Colonic mucosa (tissue), 1 donor: Measurements from ENCODE around the genes DNAJA3 and ABAT.

GRCh38 chr16:4383165-4383859, 11.7 kb downstream of the VASN start:
- PRO-cap: no peak

- PRO-cap: no peak
Observed at GRCh38 chr16:4388135-4388796, 16.6 kb downstream of the VASN start.

- PRO-cap: no peak
Observed at GRCh38 chr16:4395028-4395401, 21.4 kb downstream of the CORO7 start.

DNA sequence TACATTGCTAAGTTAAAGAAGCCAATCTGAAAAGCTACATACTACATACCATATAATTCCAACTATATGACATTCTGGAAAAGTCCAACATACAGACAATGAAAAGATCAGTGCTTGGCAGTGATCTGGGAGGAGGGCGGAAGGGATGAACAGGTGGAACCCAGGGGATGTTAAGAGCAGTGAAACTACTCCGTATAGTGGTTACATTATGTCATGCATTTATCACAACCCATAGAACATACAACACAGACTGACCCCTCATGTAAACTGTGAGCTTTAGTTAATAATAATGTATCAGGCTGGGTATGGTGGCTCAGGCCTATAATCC, 16.5 kb downstream of the CORO7 start:
- PRO-cap: no peak

DNA sequence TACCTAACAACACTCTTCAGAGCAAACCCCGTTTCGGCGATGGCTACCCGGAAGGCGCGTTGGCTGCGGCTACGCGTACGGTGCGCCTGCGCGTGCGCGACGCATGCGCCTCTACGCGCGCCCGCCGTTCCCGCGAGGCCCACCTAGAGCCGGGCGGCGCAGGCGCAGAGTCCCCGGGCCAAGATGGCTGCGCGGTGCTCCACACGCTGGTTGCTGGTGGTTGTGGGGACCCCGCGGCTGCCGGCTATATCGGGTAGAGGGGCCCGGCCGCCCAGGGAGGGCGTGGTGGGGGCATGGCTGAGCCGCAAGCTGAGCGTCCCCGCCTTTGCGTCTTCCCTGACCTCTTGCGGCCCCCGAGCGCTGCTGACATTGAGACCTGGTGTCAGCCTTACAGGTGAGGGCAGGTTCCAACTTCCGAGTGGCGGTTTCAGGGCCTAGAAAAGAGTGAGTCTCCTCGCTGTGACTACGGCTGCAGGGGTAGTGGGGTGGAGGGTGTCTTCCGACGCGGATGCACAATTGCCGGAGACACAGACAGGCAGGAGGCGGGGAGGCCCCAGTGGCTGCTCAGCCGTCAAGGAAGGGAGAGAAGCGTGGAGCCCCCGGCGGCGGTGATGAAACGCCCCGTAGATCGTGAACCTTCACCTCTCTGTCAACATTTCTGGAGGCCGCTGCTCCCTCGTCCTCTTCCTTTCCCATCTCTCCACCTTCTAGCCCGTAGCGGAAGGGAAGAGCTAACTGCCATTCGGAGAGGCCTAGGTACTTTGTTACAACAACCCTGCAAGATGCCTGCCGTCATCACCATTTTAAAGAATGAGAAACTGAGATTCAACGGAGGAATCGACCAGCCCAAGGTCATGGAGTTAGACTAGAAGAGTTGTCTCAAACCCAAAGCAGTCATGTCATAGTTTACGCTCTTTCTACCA, at the start of gene DNAJA3:
DNAJA3 (plus strand) TSS at position 170 of the 923 bp plus-strand sequence.
- PRO-cap: bidirectional peak, plus-strand start at position 170 of the sequence, minus-strand start at position 61 of the sequence

- PRO-cap: no peak
Observed at GRCh38 chr16:4461525-4461729, 13.0 kb downstream of the NMRAL1 start.

DNA sequence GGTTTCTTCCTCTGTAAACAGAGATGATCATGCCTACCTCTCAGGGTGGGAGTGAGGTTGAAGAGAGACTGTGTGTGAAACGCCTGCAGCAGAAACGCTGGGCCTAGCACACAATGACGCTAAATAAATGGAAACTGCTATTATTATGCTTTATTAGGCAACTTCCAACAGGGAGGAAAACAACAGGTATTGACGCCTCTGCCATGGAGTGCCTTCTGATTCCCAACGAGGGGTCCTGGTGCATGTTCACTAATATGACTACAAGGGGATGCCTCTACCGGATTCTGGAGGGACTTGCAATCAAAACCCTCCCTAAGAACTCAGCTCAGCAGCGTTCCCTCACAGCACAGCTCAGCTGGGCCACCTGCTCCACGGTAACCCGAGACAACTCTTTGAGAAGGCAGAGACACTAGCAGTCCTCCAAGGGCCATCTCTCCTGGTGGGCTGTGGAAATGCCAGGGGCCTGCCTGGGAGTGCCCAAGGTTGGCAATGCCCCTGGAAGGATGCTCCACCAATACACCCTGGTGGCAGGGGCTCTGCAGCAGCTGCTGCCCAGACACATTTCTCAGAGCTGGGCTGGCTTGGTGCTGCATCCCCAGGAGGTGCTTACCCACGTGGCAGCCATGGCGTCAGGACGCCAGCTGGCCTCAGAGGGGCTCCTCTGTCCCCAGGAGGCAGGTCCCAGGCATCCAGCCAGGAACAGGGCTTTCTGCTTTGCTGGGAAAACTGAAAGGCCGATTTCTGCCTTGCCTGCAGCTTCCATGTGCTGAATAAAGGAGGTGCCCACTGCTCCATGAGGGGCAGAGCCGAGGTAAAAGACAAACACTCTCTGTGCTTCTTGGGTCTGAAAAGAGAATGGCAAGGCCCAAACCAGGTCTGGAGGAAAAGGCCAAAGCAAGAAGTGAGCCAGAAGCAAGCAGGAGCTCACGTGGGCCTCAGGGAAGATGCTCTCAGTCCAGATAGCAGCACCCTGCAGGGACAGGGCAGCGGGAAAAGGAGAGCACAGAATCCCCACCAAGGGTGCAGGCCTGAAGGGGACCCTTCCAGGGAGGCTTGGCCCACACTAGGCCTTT, 16.4 kb downstream of the CDIP1 start:
- PRO-cap: no peak

DNA sequence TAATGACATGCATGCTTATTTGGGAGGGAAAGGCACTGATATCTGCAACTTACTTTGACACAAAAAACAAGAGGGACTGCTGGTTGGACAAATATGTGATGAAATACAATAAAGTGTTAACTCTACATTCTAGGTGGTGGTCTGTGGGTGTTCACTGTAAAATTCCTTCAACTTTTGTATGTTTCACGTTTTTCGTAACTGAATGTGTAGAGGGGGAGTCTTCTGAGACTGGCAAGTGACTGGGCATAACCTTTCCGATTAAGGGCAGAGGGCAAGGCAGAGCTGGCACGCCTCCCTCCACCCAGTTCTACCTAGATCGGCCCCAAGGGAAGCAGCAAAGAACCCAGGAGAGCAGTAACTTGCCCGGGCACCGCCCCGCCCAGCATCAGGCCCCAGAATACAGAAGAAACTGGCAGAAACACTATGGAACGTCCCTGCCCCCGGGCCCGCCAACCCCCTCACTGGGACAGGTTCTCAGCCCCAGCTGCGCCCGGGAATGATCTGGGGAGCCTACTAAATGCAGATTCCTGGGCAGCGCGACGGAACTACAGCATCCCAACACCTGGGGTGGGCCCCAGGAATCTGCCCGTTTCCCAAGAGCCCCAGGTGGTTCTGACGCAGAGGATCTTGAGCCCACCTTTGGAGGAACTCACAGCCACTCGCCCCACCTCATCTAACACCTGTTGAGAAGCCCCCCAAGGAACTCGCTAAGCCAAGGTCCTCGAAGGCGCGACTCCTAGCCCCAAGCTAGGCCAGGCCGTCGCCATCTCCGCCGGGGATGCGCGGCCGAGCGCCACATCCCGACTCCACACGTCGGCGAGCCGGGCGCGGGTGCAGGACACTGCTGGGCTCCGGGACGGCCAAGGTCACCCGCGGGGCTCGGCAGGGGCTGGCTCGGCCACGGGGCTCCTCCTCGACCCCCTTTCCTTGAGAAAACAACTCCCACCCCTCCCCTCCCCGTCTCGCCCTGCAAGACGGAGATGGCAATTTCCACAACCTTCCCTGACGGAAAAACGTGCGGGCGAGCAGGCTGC, 1.1 kb downstream of the CDIP1 start:
- PRO-cap: no peak

GRCh38 chr16:4639718-4640412, 15.2 kb downstream of the MGRN1 start:
- PRO-cap: no peak

DNA sequence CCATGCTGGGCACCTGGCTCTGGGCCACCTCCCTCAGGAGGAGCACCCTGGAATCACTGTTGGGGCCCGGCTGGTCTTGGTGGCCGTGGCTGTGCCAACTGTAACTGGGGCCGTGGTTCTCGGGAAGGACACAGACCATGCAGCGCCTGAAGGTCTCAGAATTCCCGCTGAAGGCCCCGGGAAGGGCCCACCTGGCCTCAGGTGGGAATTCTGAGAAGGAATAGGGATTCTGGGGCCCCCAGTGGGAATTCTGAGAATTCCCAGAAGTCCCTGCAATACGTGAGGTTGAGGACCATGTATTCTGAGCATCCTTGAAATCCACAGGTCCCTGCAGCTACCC, 23.2 kb downstream of the MGRN1 start:
- PRO-cap: no peak

- PRO-cap: no peak
Observed at GRCh38 chr16:4681941-4682513, 11.3 kb upstream of the NUDT16L1 start.

GRCh38 chr16:4765428-4766084, 1.4 kb downstream of the ZNF500 start:
- PRO-cap: no peak

- PRO-cap: no peak
Observed at GRCh38 chr16:4826993-4827650, 20.0 kb downstream of the GLYR1 start.

DNA sequence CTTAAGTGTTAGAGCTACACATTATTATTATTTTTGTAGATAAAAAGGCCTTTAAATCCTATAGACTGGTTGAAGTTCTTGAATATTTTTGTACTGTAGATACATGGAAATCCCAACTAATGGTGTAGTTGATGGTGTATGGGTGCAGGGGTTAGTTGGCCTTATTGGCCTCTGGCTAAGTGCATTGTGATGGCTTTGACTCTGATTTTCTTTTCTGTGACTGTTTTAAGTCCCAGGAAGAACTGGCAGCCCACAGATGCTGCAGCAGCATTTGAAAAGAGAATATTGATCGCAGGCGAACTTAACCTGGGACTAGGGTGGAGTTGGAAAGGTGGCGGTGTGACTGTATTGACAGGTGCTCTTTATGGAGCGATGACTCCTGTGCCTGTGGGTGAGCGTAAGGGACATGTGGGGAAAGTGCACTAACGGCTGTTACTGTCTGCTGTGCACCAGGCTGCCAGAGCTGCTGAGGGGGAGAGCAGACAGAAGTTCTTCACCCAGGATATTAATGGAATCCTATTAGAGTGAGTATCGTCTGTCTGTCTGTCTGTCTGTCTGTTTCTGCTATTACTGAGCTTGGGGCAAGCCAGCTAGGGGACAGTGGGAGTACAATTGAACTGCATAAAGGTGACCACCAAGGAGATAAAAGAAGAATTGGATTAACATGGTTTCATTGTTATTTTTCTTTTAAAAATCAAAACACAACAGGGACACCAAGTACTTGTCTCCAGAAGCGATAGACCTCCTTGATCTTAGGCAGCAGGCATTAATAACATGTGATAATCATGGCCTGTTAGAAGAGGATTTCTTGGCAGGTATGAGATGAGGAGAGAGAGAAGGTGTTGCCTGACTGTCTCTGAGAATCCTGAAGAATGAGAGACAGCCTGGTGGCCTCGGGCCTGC, 21.4 kb downstream of the UBN1 start:
- PRO-cap: no peak

- PRO-cap: no peak
Observed at GRCh38 chr16:4874595-4875640, 27.6 kb downstream of the UBN1 start.

DNA sequence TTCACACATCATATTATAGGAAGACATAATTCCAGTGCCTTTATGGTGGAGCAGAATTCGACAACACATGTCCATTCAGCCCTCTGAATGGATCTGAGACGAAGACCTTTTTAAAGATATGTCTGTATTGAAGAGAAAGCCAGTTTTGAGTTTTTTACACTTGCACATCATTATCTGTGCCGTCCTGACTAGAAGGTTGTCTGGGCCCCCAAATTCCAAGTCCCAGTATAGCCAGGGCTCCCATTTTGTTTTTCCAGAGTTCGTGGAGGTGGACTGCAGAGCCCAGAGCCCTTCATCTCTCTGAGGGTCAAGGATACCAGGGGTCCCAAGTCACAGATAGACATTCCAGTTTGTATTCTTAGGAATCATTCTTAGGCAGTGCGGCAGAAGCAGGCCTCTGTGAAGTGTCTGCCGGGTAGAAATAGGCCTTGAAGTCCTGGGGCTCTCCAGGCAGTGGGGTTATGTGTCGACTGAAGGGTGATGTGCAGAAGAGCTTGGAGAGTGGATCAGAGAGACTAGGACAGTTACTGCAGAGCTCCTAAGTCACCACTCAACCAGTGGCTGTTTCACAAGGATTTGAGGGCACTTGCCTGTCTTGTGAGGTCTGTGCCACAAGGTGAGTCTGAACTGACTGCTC, 33.7 kb downstream of the UBN1 start:
- PRO-cap: no peak

- PRO-cap: unidirectional peak, minus-strand start at chr16:7352043
Observed at GRCh38 chr16:7351918-7352232, 1238.4 kb downstream of the TMEM114 start.

- PRO-cap: no peak
Observed at GRCh38 chr16:8113151-8113516, 477.2 kb downstream of the TMEM114 start.

- PRO-cap: no peak
Observed at GRCh38 chr16:8668505-8669165, 5.8 kb upstream of the ABAT start.

- PRO-cap: bidirectional peak, plus-strand start at chr16:8674621, minus-strand start at chr16:8674438
Observed at GRCh38 chr16:8673855-8674969, at the start of gene ABAT. Gene ABAT (plus strand): TSS chr16:8674617.